WTC11 (cell line): ENCODE results near the genes HSFX3, MTMR1, HMGB3, NSDHL, ZNF185, PNMA6A, HAUS7 and ATP2B3.

DNA sequence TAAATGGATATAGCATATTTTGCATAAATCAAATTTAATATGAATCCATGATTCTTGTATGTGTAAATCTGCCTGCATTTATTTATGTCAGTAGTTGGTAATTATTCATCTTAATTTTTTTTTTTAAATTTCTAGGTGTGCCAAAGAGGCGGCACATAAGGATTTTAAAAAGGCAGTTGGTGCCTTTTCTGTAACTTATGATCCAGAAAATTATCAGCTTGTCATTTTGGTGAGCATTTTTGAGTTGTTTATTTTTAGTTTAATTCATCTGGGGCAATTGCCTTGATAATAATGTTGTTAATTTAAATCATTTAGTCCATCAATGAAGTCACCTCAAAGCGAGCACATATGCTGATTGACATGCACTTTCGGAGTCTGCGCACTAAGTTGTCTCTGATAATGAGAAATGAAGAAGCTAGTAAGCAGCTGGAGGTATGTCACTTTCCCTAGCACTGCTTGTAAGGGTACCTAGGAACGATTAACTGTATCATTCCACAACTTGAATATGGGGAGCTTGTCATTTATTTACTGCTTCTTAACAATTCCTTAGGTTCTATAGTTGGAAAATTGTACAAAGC is 18.2 kb downstream of the FMR1 start:
- PRO-cap = no peak

DNA sequence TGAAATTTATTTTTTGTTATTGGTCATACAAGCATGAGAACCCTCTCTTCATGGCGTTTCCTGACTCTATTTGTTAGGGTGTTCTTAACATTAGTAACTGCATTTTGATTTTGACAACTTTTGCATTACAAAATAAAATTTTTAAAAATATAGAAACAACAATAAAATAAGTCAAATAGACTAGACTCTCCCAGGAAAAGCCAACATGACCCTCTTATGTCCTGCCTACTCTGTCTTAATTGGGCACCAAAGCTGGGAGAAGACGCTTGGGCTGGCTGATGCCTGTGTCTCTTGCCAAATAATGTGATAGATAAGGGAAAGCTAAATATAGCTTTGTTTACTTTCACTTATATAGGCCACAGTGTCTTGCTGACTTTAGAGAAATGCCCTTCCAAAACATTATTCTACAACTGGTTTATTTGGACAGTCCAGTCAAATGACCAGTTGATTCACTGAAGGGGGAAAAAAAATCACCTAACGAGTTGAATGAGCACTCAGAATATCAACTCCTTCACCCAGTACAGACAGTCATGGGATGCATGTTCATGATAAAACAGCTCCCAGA is 54.2 kb downstream of the FMR1NB start:
- PRO-cap = no peak

GRCh38 chrX:148498272-148498609 is 2.2 kb upstream of the AFF2 start:
- PRO-cap = no peak

- PRO-cap = no peak
These were observed 2.5 kb downstream of the IDS start for GRCh38 chrX:149502394-149503265.

GRCh38 chrX:149512198-149512763 is 7.2 kb upstream of the IDS start:
- PRO-cap = no peak

DNA sequence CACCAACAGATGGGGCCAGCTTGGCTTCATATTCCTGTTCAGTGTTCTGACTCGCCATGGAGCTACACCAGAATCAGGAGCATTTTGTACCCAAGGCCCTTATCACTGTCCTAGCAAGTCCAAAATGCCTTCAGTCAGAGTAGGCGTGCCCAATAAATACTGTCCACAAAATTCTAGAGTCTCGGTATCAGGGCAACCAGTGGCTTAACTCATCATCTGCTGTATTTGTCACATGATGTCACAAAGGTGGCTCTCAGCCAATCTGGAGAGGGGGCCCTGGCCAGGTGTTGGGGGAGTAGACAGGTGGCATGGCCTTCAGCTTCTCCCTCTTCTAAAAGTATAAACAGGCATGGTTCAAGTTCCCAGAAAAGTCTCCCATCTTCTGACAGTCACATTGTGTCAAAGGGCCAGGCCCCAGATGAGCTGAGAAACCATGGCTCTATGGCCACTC is at the start of gene HSFX3:
Gene HSFX3, minus strand, starts transcription at position 130 of the 451 bp plus-strand sequence.
- PRO-cap = no peak

- PRO-cap = no peak
These were observed 33.5 kb upstream of the EOLA2 start for GRCh38 chrX:149971678-149972292.

DNA sequence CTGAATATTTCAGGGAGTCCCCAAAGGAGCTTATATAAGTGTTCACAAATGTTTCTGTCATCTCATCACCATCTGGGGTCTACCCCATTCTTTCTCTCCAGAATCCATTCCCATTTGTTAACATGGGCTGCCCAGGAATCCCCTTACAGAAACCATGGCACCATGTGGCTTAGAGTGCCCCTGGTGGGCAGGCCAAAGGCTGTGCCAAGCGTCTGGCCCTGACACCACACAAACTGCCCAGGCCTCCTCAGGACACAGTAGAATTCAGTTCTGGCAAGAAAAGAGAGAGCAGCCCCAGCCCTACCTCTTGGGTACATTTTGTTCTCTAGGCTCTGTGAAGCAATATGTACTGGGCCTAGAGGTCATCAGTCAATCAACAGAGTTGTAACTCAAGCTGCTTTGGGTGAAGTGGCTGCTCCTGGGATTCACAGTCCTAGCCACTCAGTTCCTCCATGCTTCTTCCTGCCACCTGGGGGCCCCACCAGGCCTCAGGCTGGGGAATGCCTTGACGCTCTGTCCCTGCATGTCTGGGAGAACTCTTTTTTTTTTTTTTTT is 158.2 kb upstream of the MAMLD1 start:
- PRO-cap = no peak

DNA sequence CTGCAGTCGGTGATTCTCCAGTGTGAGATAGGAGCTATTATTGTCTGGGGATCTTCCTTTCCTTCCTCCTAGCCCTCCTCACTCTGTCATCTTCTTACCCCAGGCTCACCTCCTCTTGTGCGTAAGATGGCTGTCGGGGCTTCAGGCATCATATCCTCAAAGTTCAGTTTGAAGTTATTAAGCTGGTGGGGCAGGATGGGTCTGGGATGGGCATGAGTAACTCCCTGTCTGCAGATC is 981 bp upstream of the MTMR1 start:
- PRO-cap = no peak

DNA sequence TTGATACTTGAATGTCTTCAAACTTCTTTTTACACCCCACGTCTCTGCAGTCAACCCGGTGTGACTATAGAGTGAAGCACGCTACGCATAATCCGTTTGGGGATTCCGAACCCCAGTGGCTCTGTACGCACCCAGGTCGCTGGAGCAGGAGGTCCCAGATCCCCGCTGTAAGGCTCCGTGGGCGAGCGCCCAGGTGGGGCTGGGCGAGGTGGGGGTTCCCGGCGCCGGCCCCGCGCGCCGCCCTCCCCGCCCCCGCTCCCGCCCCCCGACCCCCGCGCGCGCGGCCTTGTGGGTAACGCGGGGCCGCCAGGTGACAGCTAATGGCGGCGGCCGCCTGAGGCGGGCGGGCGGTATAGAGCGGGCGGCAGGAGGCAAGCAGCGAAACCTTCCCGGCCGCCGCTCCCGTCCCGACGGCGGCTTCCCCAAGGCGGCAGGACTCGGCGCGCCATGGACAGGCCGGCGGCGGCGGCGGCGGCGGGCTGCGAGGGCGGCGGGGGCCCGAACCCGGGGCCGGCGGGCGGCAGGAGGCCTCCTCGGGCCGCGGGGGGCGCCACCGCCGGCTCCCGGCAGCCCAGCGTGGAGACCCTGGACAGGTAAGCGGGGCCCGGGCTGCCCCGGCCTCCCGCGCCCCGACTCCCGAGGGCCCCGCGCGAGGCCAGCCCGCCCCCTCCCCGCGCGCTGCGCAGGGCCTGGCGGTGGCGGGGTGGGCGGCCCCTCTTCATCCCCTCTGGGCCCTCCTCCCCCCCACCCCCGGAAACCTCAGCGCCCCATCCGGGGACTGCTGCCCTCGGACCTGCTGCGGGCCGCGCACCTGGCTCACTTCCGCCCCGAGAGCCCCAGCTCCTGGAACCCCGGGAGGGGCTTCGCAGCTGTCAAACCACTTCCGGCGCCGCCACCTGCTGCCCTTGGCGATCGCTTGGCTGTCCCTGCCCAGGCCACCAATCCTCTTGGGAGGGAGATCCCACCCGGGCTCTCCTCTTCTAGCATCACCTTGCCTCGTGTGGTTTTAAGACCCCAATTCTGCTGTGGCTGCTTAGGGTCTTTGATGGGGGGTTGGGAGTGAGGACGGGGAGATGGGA is at the start of gene MTMR1:
Gene MTMR1, plus strand, starts transcription at position 313 of the 1,079 bp plus-strand sequence.
- PRO-cap = bidirectional peak, plus-strand start at position 320 of the sequence, minus-strand start at position 195 of the sequence; bidirectional peak, plus-strand start at position 880 of the sequence, minus-strand start at position 657 of the sequence

DNA sequence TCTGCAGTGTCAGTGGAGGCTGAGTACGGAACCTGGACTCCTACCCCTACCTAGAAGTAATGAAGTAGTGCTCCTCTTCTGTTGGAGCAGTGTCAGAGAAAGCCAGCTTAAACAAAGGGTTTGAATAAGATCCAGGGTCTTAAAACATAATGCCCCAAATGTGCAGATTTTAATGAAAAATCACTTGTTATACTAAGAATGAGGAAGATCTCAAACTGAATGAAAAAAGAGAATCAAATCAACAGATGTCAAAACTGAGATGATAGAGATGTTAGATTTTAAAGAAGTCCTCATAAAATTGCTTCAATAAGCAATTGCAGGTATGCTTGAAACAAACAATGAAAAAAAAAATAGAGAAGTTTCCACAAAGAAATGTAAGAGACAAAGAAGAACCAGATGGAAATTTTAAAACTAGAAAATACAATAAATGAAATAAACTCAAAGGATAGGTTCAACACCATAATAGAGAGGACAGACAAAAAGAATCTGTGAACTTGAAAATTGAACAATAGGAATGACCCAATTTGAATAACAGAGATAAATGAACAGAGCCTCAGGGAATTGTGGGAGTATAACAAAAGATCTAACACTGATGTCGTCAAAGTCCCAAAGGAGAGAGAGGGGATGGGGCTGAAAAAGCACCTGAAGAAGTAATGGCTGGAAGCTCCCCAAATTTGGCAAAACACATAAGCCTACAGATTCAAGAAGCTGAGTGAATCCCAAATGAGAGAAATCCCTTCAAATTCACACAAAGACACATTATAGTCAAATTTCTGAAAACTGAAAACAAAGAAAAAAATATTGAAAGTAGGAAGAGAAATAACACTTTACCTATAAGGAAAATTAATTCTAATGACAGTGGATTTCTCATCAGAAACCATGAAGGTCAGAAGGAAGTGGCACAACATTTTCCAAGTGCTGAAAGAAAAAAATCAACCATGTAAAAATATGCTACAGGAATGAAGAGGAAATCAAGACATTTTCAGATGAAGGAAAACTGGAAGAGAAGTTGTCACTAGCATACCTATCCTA is 11.8 kb downstream of the MTMR1 start:
- PRO-cap = no peak

DNA sequence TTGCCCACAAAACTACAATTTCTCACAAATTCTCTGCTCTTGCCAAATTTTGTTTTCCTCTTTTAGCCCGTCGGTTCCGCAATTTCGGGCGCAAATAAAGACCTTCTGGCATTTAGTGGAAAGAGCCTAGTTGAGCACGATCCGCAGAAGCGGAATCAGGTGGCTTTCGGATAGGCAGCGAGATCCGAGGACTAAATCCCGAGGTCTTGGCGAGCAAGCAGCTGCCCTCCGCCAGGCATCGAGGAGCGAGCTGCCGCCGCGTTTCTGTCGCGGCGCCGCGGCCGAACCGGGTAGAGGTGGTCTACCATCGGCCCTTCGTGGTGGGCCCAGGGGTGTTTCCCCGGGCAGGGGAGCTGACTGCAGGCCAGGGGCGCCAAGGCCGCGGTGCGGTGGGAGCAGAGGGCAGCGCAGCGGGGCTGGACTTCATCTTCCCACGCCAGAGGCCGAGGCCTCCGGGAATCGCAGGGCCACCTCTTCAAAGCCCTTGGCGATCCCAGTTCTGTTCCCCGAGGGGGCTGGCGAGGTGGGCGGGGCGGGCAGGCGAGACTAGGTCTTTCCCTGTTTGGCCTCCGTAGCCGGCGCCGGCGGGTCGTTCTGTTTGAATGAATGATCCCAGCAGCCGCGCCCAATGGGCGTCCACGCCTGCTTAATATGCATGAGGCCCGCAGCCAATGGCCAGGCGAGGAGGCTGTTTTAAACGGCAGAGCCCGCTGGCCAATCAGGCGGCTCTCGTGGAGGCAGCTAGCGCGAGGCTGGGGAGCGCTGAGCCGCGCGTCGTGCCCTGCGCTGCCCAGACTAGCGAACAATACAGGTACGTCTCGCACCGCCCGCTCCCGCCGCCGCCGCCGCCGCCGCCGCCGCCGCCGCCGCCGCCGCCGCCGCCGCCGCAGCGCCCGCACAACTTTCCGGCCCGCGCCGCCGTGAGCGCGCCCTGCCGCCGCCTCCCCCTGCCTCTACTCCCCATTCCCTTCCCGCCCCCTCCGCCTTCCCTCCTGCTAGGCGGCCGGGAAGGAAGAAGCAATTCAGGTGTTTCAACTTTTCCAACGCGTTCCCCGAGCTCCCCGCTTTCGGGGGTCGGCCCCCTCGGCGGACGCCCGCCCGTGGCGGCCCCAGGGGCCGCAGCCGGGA is at the start of gene HMGB3:
Gene HMGB3, plus strand, starts transcription at position 770 of the 1,128 bp plus-strand sequence.
- PRO-cap = bidirectional peak, plus-strand start at position 793 of the sequence, minus-strand start at position 604 of the sequence

DNA sequence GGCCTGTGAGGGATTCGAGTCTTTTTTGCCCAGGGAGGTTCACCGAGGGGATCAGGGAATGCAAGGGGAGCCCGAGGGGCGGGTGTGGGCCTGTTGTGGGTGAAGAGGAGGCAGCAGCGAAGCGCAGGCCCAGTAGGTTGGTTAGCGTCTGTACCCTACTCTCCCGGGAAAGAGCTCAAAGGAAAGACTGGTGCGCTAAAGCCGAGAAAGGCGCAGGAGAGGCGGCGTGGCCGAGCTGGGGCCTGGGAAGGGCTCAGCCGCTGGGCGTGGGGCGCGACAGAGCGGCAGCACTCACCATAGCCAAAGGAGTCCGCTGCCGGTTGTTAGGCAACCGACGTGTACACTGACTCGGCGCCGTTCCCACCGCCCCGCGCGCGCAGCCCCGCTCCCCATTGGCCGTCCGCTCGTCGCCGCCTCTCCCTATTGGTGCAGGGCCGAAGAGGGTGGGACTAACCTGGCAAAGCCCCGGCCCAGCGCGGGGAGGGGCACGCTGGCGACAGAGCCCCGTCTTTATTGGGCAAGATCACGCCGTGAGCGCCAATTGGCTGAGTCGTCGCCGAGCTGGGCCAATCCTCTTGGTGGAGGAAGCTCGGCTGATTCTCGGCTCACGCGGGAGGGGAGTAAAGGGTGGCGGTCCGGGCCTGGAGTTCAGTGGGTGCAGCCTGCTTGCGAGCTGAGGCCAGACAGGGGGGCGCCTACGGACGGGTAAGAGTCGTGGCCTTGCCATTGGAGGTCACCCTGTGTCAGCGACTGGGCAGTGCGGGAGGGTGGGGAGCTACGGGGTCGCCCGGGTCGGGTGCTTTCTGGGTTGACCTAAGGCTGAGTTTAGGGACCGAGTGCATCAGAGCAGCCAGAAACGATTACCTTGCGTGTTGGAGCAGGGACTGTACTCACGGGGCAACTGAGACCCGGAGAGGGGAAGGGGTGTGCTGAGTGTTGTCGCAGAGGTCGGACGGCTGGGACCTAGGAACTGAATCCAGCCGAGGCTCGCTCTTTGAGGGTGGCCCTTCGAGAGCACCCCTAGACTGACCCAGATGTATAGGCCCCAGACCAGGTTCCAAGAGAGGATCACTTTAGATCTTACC is at the start of gene NSDHL:
Gene NSDHL, plus strand, starts transcription at position 651 of the 1,085 bp plus-strand sequence.
- PRO-cap = bidirectional peak, plus-strand start at position 623 of the sequence, minus-strand start at position 312 of the sequence

- PRO-cap = bidirectional peak, plus-strand start at chrX:152898067, minus-strand start at chrX:152897866
These were observed at the start of gene ZNF185 for GRCh38 chrX:152897728-152898531. ZNF185 (plus strand) TSS chrX:152898067.

DNA sequence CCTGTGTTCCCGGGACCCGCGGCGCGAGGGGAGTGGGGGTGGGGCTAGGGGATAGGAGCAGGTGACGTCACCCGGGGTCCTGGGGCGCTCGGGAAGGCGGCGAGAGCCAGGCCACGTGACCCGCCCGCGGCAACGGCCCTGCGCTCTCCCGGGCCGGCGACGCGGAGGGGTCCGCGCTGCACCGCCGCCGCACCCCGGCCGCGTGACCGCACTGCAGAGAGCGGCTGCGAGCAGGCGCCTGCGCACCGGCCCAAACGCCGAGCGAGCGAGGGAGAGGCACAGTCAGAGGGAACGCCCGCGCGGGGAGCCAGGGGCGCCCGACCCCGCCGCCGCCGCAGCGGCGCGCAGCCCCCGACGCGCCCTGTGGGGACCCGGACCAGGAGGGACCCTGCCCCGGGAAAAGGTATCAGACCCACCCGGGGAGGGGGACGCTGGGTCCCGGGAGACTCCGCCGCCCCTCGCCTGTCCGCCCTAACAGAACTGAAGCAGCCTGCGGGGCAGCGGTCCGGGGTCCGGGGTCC is at the start of gene PNMA6A:
Gene PNMA6A, plus strand, starts transcription at position 251 of the 521 bp plus-strand sequence.
- PRO-cap = no peak

DNA sequence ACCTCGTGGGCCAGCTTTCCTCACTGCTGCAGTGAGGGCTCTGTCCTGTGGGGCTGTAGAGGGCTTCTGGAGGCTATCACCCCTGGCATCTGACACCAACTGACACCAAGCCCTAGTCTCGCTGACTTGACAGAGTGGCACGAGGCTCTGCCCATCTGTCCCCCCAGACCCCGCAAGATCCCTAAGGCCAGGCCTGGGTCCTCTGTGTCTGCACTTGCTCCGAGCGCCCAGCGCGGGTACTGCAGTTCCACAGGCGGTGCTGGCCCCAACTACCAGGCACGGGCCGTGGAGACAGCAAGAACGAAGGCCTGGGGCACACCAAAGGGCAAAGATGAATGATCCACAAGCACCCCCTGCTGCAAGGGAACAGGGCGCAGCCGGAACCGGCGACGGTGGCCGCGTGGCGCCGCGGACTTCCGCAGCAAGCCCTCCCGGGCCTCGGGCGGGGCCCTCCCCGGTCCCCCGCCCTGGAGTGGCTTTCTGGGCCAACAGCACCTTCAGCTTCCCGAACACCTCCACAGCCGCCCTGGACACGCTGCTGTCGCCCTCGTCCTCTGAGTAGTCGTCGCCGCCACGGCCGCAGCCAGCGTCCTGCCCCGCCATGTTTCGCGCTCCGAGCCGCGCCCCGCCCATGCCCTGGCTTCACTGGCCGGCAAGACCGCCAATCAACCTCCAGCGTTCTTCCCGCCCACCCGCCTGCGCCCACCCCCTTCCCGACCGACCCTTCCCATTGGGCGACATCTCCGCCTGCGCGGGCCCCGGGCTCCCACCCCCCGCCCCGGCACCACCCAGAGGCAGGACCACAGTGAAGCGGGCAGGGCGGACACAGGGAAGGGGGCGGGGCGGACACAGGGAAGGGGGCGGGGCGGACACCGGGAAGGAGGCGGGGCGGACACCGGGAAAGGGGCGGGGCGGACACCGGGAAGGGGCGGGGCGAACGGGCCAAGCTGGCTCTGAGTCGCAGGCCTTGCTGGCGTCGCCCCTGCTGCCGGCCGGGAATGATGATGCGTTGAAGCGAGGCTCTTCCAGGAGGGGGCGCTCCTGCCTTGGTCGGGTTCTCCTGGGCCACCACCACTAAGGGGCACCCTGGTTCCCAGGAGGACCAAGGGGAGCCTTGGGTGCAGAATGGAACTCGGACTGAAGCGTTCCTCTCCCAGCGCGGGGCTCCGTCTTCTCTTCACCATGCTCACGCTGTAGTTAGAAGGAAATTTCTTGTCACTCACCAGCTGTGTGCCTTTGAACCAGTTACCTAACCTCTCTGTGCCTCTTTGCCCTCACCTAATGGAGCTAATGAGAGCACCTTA is at the start of gene HAUS7:
Gene HAUS7, minus strand, starts transcription at position 622 of the 1,304 bp plus-strand sequence.
- PRO-cap = unidirectional peak, minus-strand start at position 617 of the sequence

DNA sequence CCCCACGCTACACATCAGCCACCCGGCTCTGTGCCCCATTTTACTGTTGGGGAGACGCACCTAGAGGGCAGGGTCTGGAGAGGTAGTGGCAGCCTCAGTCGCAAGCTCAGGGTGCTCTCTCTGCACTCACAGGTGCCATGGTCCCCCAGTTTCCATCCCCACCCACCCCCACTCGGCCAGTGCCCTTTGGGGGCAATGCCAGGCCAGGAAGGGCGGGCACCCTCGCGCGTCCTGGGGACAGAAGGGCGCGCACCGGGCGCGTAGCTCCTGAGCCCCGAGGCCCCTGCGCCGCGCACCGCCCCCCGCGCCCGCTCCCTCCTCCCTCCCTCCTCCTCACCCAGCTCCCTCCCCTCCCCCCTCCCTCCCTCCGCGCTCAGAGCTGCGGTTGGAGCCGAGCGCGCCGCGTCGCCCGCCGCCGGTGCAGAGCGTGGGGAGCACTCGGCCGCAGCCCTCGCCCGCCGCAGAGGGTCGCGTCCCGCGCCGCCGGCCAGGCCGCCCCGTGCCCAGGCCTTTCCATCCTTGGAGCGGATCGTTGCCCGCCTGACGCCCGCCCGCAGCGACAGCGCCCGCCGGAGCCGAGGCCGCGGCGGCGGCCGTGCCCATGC is at the start of gene ATP2B3:
Gene ATP2B3, plus strand, starts transcription at position 376 of the 605 bp plus-strand sequence.
- PRO-cap = unidirectional peak, plus-strand start at position 376 of the sequence

GRCh38 chrX:153624131-153624830 is 22.7 kb upstream of the DUSP9 start:
- PRO-cap = no peak

DNA sequence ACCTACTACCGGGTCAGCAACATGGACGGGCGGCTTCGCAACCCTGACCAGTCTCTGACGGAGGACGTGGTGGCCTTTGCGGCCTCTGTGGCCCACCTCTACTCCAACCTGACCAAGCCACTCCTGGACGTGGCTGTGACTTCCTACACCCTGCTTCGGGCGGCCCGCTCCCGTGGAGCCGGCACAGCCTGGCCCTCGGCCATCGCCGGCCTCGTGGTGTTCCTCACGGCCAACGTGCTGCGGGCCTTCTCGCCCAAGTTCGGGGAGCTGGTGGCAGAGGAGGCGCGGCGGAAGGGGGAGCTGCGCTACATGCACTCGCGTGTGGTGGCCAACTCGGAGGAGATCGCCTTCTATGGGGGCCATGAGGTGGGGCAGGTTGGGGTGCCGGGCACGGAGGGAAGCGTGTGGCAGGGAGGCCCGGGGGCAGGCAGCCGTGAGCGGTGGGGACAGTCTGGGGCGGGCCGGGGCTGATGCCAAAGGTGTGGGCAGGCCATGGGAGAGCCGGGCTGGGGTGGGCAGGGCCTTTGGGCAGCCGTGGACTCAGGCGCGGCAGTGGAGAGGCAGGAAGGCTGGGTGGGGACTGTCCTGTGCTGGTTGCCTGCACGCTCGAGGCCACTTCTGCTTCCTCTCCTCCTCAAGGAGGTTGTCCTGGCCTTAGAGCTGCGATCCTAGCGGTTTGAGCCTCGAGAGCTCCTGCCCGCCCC is 1.3 kb downstream of the ABCD1 start:
- PRO-cap = no peak

DNA sequence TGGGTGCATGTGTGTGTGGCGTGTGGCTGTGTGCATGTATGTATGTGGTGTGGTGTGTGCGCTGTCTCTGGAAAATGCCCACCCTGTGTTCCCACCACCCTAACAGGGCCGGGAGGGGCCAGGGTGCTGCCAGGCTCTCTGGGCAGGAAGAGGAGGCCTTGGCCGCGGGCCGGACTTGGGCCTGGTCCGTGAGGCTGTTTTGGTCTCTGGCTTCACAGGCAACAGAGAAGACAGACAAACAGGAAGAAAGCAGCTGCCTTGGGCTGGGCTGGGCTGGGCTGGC is 977 bp upstream of the AVPR2 start:
- PRO-cap = no peak